ENCODE measurements around a stretch of chr9.

GRCh38 chr9:113574366-113574997 lies 111.0 kb downstream of the RGS3 start:
- PRO-cap: no peak

GRCh38 chr9:113588185-113588637 lies 124.7 kb downstream of the RGS3 start:
- PRO-cap: no peak

- PRO-cap: no peak
These were observed 136.1 kb downstream of the RGS3 start for GRCh38 chr9:113599480-113600211.

DNA sequence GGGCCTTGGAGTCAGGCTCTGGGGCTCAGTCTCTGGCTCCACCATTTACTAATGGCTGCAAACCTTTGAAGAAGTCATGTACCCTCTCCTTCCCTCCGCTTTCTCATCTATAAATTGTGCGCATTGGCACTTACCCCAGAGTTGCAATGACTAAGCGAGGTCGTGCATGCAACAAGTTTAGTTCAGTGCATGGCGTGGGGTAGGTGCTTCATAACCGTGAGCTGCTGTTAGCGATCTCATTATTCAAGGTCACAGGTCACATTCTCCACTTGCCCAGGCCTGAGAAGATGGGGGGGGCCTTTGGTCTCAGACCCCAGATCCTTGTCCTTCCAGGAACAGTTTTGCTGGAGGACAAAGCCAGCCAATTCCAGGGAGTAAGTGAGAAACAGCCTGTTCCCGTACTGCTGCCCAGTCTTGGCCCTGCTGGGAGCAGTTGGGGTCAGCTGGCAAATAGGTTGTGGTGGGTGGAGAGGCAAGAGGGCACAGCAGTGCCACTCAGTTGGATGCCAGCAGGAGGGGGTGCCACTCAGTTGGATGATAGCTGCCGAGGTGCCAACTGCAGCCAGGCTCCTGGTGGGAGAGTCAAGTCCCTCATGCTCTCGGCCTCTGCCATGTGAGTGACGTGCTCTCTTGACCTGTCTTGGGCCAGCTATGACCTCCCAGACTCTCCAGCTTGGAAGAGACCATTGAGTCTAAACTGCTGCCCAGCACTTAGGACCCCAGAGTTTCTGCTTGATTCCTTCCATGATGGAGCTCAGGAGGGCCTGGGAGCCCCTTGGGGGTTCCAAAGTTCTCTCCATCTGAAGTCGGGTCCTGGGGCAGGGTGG lies 136.9 kb downstream of the RGS3 start:
- PRO-cap: no peak

- PRO-cap: unidirectional peak, minus-strand start at chr9:113614996
These were observed 151.4 kb downstream of the RGS3 start for GRCh38 chr9:113614722-113615444.

DNA sequence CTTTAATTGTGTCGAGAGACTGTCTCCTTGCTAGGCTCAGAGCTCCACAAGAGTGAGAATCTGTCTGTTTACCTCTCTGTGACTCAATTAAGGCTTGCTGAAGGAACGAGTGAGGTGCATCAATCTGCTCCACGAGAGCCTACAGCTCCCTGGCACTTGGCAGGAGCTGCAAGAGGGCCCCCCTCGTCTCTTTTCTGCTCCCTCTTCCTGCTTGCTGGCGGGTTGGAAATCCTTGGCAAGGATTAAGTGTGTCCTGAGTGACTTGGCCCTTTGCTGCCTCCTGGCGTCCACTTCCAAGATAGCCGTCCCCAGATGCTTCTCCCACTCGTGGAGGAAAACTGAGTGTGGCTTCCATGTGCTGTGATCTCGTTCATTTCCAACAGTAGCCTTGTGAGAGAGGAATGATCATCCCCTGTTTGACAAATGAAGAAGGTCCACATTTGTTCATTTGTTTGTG lies 191.8 kb downstream of the RGS3 start:
- PRO-cap: no peak

- PRO-cap: no peak
These were observed 188.1 kb upstream of the ZNF618 start for GRCh38 chr9:113687897-113688584.

- PRO-cap: no peak
These were observed 167.4 kb upstream of the ZNF618 start for GRCh38 chr9:113708240-113709619.

GRCh38 chr9:113718369-113718568 lies 157.8 kb upstream of the ZNF618 start:
- PRO-cap: unidirectional peak, minus-strand start at chr9:113718426

DNA sequence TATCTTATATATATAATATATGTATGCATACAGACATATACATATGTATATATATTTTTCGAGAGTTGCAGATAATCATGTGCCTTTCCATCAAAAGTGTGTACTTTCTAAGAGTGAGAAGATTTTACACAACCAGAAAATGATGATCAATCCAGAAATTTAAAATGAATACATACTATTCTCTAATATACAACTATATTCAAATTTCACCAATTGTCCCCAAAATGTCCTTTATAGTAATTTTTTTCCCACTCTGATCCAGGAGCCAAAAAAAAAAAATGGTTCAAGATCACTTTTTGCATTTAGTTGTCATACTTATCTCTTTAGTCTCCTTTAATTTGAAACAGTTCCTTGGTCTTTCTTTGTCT lies 8.0 kb upstream of the ZNF618 start:
- PRO-cap: unidirectional peak, minus-strand start at position 280 of the sequence

GRCh38 chr9:114038156-114038479 lies 40.0 kb downstream of the AMBP start:
- PRO-cap: no peak

GRCh38 chr9:114097993-114099184 lies 703 bp downstream of the KIF12 start:
- PRO-cap: no peak

- PRO-cap: no peak
These were observed 551 bp downstream of the COL27A1 start for GRCh38 chr9:114155855-114156320.

GRCh38 chr9:114329914-114330336 lies 256 bp downstream of the ORM2 start:
- PRO-cap: no peak

DNA sequence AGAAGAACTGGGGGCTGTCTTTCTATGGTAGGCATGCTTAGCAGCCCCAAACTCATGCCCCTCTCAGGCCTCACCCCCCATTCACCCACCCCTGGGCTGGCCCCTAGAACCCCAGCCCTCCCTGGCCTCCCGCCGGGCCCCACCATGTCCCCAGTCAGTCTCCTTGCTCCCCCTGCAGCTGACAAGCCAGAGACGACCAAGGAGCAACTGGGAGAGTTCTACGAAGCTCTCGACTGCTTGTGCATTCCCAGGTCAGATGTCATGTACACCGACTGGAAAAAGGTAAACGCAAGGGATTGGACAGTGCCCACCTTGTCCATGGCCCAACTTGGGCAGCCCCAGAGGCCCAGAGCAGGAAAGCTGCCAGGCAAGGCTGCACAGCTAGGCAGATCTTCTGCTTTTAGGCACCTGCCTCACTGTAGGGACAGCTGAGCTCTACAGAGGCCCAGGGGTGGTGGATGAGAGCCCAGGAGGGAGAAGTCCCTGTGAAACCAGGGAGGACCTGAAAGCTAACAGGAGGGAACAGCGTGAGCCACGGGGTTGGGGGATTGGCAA lies 2.1 kb downstream of the ORM2 start:
- PRO-cap: no peak

GRCh38 chr9:114334347-114334851 lies 4.7 kb downstream of the ORM2 start:
- PRO-cap: no peak

GRCh38 chr9:114512300-114512910 lies 7.1 kb upstream of the WHRN start:
- PRO-cap: no peak

DNA sequence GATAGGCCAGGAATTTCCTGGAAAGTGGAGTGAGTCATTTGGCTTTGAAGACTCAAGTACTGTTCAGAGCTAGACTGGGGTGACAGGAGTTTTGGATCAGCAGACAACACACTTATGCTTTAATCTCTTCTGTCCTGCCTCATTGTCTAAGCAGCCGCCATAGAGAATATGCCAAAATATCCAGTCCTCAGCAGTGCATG lies 11.0 kb downstream of the TMEM268 start:
- PRO-cap: no peak

GRCh38 chr9:115068727-115069330 lies 49.1 kb downstream of the TNC start:
- PRO-cap: no peak

- PRO-cap: no peak
These were observed 33.8 kb downstream of the TNC start for GRCh38 chr9:115084022-115084655.

All from right common carotid artery plus branches (tissue), 1 donor.